ENCODE measurements around the genes GPR151, C5orf46, SPINK9 and HTR4.

DNA sequence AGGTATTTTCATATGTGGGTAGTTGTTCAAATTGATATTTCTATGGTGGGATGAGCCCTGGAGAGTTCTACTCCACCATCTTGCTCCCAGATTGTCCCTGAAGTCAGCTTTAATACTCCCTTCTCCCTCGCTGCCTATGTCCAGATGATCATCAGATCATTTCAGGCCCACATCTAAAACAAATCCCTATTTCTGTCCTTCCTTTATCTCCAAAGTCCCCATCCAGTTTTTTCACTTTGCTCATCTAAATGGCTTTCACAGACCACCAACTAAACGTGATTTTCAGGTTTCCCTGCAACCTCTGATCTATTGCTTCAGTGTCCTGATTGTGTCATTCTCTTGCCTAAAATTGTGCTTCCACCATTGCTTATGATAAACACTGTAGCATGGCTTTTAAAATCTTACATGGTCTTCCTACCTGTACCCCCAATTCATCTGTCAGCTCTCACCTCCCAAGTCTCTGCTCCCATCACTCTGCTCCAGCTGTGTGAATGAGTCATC is 342.0 kb downstream of the PRELID2 start:
- PRO-cap, 2 experiments: no peak in any of the 2 experiments

GRCh38 chr5:145510263-145511130 is 324.6 kb downstream of the PRELID2 start:
- PRO-cap, 2 experiments: no peak in any of the 2 experiments

- PRO-cap, 2 experiments: no peak in any of the 2 experiments
Observed at GRCh38 chr5:145976304-145976807, 40.0 kb downstream of the SH3RF2 start.

GRCh38 chr5:146007949-146008468 is 71.6 kb downstream of the SH3RF2 start:
- PRO-cap, 2 experiments: no peak in any of the 2 experiments

DNA sequence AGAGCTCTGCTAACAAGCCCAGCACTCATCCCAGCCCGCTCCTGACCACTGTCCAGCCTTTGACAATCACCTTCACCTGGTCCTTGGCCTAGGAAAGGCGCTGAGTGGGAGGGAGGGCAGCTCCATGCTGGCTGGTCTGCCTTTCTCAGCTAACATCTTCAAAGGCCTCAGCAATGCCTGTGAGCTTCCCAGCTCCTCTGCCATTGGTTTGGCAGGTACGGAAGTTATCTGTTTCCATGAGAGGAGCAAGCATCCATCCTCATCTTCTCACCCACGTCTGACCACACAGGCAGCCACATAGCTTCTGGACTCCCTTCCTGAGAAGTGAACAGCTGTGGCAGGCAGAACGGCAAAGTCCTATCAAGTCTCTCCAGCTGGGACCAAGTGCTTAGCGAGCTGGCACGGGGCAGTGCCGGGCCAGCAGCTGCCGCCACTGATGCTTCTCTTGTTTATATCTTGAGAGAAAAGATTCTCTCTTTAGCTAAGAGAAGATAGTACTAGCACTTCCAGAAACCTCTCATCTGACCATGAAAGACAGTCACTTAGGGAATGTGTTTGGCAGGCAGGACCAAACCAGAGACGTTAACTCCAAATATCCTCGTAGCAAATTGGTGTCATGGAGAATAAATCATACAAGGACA is 37.3 kb downstream of the PLAC8L1 start:
- PRO-cap, 2 experiments: no peak in any of the 2 experiments

GRCh38 chr5:146289800-146290562 is 48.7 kb upstream of the POU4F3 start:
- PRO-cap, 2 experiments: no peak in any of the 2 experiments

- PRO-cap, 2 experiments: no peak in any of the 2 experiments
Observed at GRCh38 chr5:146489658-146490671, 26.0 kb downstream of the GPR151 start.

- PRO-cap, 2 experiments: no peak in any of the 2 experiments
Observed at GRCh38 chr5:146515912-146516449, at the start of gene GPR151. TSS of gene GPR151 (minus strand) at chr5:146516190.

- PRO-cap, 2 experiments: no peak in any of the 2 experiments
Observed at GRCh38 chr5:146609323-146609607, 93.3 kb upstream of the GPR151 start.

DNA sequence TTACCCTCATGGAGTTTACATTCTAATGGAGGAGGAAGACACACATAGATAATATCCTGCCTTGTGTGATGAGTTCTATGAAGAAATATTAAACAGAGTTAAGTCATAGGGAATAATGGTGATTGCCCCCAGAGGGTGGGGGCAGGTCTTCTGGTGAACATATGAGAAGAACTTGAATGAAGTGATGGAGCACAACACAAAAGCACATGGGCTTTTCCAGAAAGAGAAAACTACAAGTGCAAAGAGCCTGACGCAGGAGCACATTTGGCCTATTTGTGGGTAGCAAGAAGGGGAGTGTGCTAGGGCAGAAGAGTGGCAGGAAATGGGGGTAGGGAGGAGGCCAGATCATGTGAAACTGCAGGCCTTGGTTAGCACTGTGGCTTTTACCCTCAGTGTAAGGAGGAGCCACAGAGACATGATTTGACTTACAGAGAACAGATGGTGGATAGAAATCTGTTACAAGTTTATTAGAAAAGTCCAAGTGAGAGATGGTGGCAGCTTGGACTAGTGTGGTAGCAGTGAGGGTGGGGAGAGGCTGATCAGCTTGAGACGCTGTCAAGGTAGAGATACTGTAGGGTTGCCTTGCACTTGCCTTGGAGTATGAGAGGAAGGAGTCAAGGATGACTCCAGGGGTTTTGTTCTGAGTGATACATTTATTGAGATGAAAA is 126.8 kb downstream of the PPP2R2B start:
- PRO-cap, 2 experiments: no peak in any of the 2 experiments

- PRO-cap, 2 experiments: peak in 2 of 2 experiments; most common plus-strand start chr5:147454184 (in 2); most common minus-strand start chr5:147453934 (in 1)
Observed at GRCh38 chr5:147453819-147454482, 55.9 kb downstream of the DPYSL3 start.

DNA sequence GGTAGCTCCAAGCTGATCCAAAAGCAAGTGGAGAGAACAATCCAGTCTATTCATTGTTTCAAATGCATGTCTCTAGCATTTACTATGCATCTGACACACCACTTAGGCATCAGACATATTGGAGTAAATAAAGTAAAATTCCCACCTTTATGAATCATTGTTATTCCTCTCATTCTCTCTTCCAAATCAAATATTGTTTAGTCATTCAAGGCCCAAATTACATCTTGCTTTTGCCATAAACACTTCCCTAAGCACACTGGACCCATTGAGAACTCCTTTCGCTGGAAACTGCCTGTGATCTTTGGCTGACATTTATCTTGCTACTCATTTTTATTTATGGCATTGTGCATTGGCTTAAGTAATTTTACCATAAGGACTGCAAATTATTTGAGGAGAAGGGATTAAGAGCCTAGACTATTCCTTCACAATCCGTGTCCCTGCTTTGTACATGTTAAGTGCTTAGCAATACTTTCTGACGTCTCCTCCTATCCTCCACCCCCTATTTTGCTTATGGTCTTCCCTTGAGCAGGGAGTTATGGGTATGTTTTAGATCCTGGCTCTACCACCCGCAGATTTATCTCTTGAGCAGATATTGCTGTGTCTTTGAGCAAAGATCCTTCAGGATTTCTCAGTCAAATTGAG is 7.4 kb downstream of the C5orf46 start:
- PRO-cap, 2 experiments: no peak in any of the 2 experiments

DNA sequence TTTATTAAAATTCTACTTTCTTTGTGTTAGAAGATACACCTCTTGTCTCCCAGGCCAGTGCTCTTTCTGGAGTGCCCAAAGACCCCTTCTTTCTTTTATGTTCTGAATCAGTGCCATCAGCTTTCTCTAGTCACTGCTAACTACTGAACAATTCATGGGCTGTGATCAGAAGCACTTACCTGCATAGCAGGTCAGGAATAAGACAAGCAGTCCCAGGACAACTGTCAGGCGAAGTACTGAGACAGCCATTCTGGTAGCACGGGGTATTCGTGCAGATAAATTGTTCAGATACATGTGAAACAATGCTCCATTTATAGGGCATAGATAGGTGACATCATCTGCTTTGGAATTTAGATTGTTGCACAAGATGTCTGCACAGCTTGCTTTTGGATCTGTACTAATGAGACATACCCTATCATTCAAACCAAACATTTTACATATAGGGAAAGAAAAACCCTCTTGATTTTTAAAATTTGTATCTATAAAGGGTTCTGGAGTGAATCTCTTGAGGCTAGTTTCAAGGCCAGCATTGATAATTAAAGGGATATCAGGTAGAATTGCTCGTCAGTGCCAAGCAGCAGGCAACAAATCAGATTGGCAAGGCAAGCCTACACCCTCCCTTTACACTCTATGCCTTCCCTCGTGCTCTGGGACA is at the start of gene C5orf46:
TSS of gene C5orf46 (minus strand) at position 286 of the 655 bp plus-strand sequence.
- PRO-cap, 2 experiments: no peak in any of the 2 experiments

- PRO-cap, 2 experiments: no peak in any of the 2 experiments
Observed at GRCh38 chr5:148335397-148335744, at the start of gene SPINK9. TSS of gene SPINK9 (plus strand) at chr5:148335559.

DNA sequence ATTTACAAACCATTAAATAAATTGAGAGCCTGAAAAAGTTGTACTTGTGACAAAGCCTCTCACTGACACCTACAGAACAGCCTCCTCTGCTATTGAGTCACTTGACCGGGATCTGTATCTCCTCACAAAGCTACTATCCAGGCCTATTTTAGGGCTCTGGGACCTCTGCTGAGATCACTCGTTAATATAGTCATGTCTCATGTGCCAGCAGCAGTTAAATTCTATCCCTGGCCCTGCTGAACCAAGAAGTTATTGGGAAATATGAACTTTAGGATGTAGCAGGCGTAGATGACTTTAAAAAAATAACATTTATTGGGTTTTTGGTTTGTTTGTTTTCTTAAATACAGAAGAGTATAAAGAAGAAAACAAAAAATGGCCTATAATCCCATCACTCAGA is 31.1 kb downstream of the FBXO38 start:
- PRO-cap, 2 experiments: no peak in any of the 2 experiments

DNA sequence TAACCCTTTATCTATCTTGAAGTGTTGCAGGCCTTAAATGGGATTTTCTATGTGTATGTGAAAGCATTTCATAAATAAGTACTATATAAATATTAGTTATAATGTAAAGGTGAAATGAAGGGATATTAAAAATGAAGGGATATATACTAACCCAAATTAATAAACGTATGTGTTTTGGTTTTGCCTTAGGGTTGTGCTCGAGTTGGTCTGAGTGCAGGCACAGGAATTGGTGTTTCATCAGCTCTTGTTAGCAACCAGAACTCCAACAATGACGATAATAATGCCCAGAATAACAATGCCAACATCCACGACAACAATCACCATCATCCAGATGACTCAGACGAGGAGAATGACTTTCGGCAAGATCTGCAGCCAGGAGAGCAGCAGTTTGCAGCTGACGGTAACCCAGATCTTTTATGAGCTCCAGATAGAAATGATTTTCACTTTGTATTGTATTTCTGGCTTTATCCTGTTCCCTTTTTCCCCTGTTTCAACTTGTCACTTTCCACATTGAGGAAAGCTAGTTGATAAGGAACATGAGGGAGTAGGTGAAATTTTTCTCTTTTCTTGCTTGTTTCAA is 33.1 kb downstream of the FBXO38 start:
- PRO-cap, 2 experiments: no peak in any of the 2 experiments

- PRO-cap, 2 experiments: no peak in any of the 2 experiments
Observed at GRCh38 chr5:148465595-148466277, 82.0 kb downstream of the FBXO38 start.

- PRO-cap, 2 experiments: no peak in any of the 2 experiments
Observed at GRCh38 chr5:148488164-148488487, 104.4 kb downstream of the FBXO38 start.

- PRO-cap, 2 experiments: peak in 1 of 2 experiments; most common plus-strand start chr5:148654716 (in 1); most common minus-strand start chr5:148654527 (in 1)
Observed at GRCh38 chr5:148654448-148654976, at the start of gene HTR4. TSS of gene HTR4 (minus strand) at chr5:148654527.

GRCh38 chr5:148826888-148827244 is 455 bp downstream of the ADRB2 start:
- PRO-cap, 2 experiments: peak in 1 of 2 experiments; most common plus-strand start chr5:148827003 (in 1)

Measured in Metastatic Liver Carcinoma in the Lung (tissue), 2 donors.